HCT116 (cell line): ENCODE measurements around the gene DUS3L.

DNA sequence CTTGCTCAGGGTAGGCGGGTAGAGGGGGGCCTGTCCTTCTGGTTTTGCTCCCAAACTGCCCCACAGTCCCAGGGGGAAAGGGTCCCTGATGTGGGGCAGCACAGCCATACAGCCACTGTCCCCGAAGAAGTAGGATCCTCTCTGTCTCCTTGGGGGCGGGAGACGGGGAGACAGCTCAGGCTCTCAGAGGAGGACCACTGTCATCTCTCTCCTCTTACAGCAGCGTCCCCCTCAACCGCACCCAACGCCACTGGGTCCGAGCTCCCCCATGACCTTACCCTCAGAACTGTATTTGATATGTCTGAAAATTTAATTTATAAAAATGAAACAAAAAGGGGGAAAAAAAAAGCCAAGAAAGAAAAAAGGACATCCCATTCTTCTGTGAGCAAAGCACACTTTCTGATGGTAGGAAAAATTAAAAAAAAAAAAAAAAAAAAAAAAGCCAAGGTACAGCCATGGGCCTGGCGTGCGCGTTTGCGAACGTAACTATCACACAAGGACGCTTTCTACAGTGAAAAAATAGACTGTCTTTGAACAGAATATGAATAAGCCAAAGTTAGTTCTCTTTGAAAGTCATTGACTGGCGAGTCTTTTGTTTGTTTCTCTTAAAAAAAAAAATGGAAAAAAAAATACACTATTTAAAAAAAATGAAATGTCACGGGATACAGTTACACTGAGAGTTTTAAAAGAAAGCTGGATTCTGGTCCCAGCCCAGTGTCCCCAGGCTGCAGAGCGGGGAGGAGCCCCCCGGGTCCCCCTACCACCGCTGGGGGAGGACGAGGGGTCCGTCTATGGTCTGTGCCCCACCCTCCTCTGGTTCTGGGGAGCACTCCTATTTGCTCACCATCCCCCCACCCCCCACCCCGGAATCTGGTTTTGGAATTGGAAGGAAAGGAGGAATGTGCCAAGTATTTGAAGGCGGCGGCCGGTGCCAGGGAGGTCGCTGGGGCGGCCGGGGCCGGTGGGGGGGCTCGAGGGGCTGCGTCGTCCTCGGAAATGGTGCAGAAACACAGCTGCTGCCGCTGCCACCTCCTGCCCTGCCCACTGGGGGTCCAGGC is 134.6 kb downstream of the PTPRS start:
- RRBS: 83% methylated on average over 1 of the region's 34 CpGs

GRCh38 chr19:5286011-5286424 is 54.6 kb downstream of the PTPRS start:
- RRBS: no CpG with 5 or more reads among the region's 15 CpGs

DNA sequence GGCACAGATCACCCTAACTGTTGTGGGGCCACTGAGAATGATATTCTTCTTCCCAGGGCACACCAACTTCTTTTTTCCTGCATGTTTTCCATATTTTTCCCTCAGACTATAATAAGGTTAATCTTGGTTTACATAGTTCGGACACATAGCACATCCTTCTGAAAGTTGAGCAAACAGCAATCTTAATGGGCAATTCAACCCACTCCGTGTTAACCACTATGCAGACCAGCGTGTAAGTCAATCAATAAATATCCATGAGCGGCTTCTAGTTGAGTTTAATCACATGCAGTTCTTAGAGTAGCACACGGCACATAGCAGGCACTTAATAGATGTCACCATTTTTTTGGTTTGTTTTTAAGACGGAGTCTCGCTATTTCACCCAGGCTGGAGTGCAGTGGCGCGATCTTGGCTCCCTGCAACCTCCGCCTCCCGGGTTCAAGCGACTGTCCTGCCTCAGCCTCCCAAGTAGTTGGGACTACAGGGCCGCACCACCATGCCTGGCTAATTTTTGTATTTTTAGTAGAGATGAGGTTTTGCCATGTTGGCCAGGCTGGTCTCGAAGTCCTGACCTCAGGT is 11.9 kb upstream of the PTPRS start:
- RRBS: no CpG with 5 or more reads among the region's 14 CpGs

DNA sequence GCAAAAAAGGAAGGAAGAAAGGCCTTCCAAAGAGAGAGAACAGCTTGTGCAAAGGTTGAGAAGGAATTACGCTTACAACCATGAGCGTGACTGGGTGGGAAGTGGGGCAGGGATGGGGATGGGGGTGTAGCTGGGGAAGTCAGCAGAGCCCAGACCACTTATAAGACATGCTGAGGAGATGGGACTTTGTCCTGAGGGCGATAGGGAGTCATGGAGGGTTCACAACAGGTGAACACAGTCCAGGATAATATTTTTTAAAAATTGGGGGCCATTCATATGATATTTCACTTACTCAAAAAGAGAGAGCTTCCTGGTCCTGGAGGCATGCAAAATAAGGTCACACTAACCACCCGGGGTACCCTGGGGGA is 20.6 kb upstream of the ZNRF4 start:
- RRBS: no CpG with 5 or more reads among the region's 4 CpGs

DNA sequence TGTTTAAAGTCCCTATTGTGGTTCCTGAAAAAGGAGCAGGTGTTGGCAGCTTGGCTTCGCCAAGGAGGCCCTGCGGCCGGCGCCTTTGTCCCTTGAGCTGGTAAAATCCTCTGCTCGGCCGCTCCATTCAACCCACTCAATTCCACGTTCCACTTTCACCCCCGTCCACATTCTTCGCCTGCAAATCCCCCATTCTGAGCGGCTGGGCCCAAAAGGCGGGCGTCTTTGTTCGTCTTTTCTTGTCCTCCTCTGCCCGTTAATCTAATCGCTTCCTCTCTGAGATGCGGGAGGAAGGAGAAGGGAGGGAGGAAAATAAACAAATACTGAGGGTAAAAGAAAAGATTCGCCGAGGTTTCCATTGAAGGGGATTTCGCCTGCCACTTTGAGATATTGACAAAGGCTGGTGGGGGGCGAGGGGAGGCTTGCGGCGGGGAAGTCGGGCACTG is 37.5 kb downstream of the ZNRF4 start:
- RRBS: no CpG with 5 or more reads among the region's 23 CpGs

DNA sequence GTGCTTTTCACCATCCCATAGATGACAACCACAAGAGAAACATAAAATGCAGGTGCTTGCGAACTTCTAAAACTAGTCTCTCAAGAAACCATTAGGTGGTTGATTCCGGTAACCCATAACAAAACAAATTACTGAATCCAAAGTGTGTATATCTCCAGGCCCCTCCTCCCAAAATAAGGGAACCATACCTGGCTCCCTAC is 12.3 kb downstream of the SAFB2 start:
- RRBS: no CpG with 5 or more reads among the region's 2 CpGs

GRCh38 chr19:5671328-5672411 is 8.6 kb downstream of the MICOS13 start:
- RRBS: no CpG with 5 or more reads among the region's 20 CpGs

DNA sequence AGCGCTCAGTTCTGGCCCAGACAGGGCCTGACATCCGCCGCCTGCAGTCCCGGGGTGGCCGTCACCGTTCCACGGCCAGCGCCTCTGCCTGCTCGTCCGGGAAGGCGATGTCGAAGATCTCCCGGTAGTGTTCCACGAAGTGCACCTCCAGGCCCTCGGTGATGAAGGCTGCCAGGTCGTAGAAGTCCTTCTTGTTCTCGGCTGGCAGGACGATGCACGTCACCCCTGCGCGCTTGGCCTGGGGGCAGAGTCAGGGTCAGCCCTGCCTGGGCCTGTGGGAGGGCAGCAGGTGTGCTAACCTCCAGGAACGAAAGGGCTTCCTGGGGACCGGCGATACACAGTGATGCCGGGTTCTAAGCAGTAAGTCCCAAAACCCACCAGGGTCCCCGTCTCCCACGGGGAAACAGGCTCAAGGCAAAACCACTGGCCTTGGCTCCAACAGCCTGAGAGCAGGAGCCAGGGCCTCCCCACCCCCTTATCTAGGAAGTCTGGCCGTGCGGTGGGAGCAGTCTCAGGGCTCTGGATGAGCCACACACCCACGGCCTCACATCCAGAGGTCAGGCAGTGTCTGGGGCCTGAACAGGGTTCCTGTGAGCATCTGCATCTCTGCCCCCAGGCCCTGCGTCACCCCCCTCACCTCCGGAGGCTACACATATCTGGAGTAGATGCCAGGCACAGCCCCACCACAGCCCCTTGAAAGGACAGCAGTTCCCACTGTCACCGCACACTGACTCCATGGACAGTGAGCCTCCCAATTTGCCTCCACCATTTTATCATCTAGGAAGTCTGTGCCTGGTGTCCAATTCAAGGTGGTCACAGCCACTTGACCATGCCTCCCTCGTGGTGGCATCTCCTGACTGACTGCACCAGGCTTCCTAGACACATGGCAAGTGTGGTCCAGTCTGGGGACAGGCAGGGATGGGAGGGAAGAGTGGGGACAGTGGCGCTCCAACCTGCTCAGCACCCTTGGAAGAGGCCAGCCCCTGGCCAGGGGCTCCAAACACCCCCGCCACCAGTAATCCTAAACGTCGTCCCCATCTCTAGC is 2.2 kb downstream of the RPL36 start:
- RRBS: 49% methylated on average over 10 of the region's 38 CpGs

- RRBS: 100% methylated on average over 2 of the region's 37 CpGs
Observed at GRCh38 chr19:5707590-5708683, 12.0 kb downstream of the LONP1 start.

DNA sequence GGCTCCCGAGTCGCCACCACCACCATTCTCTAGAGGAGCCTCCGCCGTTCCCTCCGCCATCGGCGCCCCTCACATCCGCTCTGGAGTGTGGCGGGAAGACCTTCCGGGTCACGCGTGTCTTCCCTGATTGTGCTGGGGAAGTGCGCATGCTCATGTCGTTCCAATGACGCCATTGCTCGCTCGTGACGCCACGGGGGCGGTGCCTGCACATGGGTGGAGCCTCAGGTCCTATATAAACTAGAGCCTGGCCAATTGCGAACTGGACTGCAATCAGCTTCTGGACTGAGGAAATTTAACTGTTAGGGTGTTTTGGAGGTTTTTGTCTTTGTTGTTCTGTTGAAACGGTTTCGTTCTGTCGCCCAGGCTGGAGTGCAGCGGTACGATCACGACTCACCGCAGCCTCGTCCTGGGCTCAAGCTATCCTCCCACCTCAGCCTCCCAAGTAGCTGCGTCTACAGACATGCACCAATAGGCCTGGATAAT is at the start of gene DUS3L:
Gene DUS3L (minus strand): TSS at position 82 of the 483 bp plus-strand sequence.
- RRBS: under 1% methylated on average over 5 of the region's 30 CpGs

- RRBS: 91% methylated on average over 3 of the region's 15 CpGs
Observed at GRCh38 chr19:5800531-5801269, 4.2 kb upstream of the NRTN start.

DNA sequence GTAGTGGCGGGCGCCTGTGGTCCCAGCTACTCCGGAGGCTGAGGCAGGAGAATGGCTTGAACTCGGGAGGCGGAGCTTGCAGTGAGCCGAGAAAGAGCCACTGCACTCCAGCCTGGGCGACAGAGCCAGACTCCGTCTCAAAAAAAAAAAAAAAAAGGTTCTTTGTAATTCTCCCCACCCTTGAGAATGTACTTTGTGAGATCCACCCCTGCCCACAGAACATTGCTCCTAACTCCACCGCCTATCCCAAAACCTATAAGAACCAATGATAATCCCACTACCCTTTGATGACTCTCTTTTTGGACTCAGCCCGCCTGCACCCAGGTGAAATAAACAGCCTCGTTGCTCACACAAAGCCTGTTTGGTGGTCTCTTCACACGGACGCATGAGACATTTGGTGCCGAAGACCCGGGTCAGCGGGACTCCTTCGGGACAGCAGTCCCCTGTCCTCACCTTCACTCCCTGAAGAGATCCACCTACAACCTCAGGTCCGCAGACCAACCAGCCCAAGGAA is 7.8 kb upstream of the FUT6 start:
- RRBS: no CpG with 5 or more reads among the region's 18 CpGs

DNA sequence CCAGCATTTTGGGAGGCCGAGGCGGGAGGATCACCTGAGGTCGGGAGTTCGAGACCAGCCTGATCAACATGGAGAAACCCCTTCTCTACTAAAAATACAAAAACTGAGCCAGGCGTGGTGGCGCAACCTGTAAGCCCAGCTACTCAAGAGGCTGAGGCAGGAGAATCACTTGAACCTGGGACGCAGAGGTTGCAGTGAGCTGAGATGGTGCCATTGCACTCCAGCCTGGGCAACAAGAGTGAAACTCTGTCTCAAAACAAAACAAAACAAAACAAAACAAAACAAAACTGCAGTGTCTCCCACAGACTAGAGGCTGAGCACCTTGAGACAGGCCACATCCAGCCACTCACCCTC is 16.5 kb downstream of the RANBP3 start:
- RRBS: no CpG with 5 or more reads among the region's 7 CpGs

DNA sequence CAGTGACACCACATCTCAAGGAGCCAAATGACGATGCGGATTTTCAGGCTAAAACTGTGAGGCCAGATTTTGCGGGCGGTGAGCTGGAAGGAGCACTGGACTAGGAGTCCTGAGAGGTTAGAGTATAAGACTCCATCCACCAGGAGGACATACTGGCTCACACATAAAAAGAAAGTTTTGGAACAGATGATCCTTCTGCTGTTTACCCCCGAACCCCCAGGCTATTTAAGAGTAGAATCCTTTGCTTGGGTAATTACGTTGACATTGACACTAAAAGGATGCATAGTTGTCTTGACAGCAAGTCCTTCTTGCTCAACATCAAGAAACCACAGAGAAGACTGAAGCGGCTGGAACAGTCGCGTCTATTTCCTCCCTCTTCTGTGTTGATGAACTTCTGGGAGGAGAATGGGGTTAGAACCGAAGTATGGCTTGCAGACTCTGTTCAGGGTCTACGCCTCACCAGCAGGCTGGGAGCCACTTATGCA is 42.2 kb upstream of the RANBP3 start:
- RRBS: no CpG with 5 or more reads among the region's 11 CpGs

- RRBS: no CpG with 5 or more reads among the region's 17 CpGs
Observed at GRCh38 chr19:6058131-6059074, 51.9 kb downstream of the RFX2 start.

GRCh38 chr19:6075021-6075601 is 35.2 kb downstream of the RFX2 start:
- RRBS: no CpG with 5 or more reads among the region's 6 CpGs

GRCh38 chr19:6086723-6087767 is 23.3 kb downstream of the RFX2 start:
- RRBS: no CpG with 5 or more reads among the region's 17 CpGs

DNA sequence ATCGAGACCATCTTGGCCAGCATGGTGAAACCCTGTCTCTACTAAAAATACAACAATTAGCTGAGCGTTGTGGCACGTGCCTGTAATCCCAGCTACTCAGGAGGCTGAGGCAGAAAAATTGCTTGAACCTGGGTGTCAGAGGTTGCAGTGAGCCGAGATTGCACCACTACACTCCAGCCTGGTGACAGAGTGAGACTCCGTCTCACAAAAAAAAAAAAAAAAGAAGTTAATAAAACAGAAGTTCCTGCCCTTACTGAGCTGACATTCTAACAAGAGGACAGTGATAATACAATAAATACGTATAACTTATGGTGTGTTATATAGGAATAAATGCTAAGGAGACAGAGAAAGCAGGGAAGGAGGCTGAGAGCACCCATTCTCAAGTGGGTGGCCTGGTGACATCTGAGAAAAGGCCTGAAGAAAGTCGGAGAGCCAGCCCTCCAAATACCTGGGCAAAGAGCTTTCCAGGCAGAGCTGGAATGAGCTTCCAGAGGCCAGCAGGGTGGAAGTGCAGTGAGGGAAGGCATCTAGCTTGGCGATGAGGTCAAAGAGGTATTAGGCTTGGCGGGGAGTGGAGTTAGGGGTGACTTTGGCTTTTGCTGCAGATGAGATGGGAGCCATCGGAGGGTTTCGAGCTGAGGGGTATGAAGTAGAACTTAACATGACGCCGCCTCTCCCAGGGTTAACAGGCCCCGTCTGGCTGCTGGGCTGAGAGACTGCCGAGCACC is 5.2 kb downstream of the RFX2 start:
- RRBS: no CpG with 5 or more reads among the region's 15 CpGs

DNA sequence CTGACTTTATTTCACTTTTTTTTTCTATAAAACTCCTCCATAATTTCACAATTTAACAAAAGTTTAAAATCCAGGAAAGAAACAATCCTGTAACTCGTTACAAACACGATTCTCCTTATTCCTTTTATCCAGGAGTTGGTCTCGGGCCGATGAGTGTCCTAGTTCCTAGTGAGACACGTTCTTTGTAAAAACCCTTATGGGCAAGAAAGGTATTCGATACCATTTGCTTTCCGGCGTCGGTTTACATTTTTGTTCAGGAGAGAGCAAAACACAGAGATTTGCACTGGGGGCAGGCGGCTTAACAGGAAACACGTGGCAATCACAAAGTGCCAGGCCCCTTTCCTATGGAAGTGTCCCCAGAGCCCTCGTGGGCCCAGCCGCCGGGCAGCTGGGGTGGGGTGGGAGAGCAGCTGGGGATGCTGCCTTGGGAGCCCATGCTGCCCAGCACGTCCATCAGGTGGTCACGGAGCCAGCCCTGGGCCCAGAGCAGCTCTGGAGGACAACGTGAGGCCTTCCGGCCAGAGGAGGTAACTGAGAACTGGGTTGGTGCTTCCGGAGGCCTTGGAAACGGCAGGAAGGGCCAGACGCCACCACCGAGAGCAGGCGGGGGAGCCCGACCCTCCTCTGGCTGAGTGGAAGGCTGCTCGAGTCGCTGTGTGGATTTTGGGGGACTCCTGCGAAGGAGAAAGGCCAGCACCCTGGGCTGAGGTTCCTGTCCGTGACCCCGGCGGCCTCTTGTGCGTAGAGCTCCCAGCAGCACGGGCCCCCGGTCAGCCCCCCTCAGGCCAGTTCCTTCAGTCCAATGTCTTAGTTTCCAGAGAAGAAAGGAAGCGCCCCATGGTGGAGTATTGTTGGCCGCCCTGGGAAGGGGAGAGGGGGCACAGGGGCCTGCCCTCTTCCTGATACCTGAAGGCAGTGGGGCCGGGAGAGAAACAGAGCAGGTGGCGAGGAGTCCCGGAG is 69.1 kb downstream of the MLLT1 start:
- RRBS: 93% methylated on average over 3 of the region's 38 CpGs

GRCh38 chr19:6412168-6412562 is 12.4 kb downstream of the KHSRP start:
- RRBS: 84% methylated on average over 6 of the region's 11 CpGs